ENCODE measurements around a stretch of chr4.

- RRBS, result no CpG with 5 or more reads among the region's 1 CpG
These were observed 517.7 kb downstream of the TRIML1 start for GRCh38 chr4:188656988-188657217.

- RRBS, result no CpG with 5 or more reads among the region's 3 CpGs
These were observed 865.2 kb downstream of the TRIML1 start for GRCh38 chr4:189004516-189004756.

DNA sequence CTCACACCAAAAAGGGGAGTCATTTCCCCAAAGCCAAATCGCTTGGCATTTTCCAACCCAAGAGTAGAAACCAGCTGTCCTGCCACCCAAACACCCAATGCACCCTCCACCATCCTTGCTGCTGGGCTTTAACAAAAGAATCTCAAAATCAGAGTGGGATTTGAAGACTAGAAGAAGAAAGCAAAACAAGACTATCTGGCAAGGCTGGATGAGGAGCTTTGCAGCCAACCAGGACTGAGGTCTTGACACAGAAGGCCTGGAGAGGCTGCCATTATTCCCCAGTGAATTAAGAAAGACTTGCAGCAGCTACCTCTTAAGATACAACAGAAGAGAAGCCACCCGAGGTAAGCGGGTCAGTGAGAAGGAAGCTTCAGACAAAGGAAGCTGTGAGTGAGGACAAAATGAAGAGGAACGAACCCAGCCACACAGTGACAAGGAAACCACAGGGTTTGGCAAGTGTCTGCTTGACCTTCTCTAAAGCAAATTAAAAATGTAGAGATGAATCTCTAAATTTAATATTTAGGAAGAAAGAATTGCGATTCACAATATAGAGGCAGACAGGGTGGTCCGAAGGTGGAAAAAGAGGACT is 281.9 kb upstream of the FRG1 start:
- RRBS, result no CpG with 5 or more reads among the region's 6 CpGs

- RRBS, result no CpG with 5 or more reads among the region's 31 CpGs
These were observed 218.3 kb upstream of the FRG1 start for GRCh38 chr4:189722012-189723079.

DNA sequence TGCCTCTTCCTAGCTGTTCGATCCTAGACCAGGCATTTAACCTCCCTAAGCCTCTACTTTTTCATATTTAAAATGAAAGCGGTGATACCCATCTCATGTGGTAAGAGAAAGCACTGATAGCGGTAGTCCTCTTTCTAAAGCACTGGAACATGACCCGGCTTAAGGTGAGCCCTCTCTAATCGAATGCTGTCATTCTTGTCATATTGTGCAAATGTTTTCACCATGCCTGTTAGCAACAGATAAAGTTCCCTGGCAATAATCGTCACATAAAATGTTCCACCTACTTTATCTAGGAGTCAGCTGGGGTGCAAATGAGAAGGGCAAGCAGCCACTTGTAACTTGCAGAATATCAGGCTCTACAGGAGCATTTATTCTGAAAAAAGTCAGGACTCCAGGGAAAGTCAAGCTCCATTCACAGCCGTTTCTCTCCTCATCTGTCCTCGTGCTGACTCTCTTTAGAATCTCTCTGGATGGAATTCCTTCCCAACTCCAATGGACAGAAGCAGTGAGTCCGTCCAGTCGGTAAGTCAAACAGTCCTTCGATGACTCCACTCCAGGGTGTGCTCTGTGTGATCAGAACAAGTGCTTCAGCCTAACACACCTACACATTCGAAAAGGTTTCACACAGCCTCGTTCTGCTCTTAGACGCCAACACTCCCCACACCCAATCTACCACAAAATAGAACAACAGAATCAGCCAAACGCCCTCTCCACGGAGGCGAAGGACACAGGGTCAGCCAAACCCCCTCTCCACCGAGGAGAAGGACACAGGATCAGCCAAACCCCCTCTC is 101.8 kb upstream of the FRG1 start:
- RRBS, result no CpG with 5 or more reads among the region's 18 CpGs